ENCODE measurements around a stretch of chr21.

DNA sequence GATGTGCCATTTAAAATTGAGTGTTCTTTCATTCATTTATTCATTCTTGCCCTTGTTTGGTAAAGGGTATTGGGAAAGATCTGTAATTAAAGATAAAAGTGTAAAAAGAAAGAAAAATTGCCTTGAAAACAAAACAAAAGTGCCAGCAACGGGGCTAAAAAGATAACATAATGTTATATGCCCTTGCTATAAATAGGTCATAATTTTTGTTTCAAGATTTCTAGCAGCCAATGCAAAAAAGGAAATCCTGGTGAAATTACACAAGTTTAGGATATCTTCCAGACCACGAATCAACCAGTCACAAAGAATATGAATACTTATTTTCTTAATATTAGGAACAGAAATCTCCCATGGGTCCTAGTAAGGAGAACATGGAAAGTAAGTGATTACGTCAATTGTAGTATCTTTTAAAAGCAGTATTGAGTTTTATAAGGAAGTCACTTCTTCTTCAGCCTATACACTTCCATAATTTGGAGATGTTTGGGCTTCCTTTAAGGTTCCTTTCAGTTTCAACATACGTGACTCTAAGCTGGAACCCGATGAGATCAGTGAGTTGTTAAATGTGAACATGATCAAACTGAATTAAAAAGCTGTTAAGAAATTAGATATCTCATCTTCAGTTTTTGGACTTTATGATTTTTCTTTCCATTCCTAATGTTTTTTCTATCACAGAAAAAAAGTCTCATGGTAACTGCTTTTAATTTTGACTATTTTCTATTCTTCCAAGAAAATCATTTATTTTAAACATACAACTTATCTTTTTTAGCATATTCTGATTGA, 534.5 kb downstream of the USP25 start:
- PRO-cap, 4 experiments: no peak in any of the 4 experiments
- RAMPAGE, long total RNA, 4 experiments: no peak in any of the 4 experiments

GRCh38 chr21:16280662-16281121, 550.9 kb downstream of the USP25 start:
- PRO-cap, 4 experiments: no peak in any of the 4 experiments
- RAMPAGE, long total RNA, 4 experiments: no peak in any of the 4 experiments

DNA sequence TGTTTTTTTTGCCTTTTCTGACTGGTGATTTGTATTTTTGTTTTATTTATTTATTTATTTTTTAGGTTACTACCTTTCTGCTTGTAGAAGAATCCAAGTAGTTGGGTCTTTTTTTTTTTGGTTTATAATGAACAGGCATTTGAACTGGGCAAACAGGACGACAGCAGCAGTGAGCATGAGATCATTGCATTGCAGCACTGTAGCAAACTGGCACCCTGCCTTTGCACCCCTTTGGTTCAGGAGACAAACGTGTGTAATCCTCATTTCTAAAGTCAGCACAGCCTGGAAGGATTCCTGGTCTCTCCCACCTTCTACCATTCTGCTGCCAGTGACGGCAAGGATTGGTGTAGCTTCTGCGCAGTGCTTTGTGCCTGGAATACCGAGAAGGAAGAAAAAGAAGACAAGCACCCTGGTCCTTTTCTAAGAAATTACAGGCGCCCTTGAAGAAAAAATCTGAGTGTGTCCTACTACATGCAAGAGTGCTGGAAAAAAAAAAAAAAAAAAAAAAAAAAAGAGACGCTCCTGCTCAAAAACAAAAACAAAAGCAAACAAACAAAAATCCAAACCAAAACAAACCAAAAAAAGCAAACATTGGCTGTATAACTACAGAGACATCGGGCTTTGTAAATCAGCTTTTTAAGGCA, 805.3 kb downstream of the USP25 start:
- PRO-cap, 4 experiments: no peak in any of the 4 experiments
- RAMPAGE, long total RNA, 4 experiments: no peak in any of the 4 experiments

- PRO-cap, 4 experiments: no peak in any of the 4 experiments
- RAMPAGE, long total RNA, 4 experiments: no peak in any of the 4 experiments
Measured at GRCh38 chr21:17370827-17371418, 141.9 kb upstream of the CXADR start.

GRCh38 chr21:17460952-17461443, 51.8 kb upstream of the CXADR start:
- PRO-cap, 4 experiments: no peak in any of the 4 experiments
- RAMPAGE, long total RNA, 4 experiments: no peak in any of the 4 experiments

DNA sequence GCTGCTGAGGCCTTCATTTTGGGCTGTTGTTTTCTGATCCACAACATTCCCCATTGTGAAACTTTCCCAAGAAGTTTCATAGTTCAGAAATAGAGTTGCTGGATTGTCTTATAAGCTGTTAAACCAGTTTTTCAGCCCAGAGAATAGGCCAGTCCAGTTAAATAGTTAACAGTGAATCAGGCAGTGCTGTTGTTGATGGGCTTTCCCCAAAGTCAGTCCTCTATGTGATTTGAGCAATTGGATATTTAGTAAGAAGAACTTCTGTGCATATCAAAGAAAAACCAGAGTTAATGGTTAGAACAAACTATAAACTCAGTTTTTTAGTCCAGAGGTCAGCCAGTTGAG, 76.9 kb downstream of the C21orf91 start:
- PRO-cap, 4 experiments: no peak in any of the 4 experiments
- RAMPAGE, long total RNA, 4 experiments: no peak in any of the 4 experiments

DNA sequence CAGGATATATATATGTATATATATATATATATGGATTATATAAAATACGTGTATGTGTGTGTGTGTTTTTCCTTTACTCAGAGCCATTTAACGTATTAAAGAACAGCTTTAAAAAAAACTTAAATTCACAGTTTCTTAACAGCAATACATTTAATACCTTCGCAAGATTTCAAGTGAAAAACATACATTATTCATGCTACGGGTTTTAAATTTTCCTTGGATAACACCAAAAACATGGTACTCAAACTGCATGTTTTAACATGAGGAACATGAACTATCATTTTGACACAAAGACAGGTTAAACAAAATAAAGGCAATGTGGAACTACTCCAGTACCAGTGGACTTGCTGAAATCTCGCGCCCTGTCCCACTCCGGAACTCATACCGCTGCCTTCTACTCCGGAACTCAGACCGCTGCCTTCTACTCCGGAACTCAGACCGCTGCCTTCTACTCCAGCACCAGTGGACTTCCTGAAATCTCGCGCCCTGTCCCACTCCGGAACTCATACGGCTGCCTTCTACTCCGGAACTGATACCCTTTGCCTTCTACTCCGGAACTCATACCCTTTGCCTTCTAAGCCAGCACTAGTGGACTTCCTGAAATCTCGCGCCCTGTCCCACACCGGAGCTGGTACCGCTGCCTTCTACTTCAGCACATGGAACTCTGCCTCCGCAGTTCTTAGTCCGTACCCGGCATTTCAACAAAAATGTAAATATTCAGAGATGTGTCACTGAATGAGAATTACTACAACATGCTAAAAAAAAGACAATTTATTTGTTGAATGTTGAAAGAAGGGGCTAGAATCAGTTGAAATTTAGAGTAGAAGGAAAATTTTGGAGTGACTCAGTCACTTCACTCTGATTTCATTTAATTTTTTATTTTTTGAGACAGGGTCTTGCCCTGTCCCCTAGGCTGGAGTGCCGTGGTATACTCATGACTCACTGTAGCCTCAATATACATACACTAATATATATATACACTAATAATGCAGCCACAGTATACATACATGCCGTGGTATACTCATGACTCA, 148.6 kb downstream of the NCAM2 start:
- PRO-cap, 4 experiments: no peak in any of the 4 experiments
- RAMPAGE, long total RNA, 4 experiments: no peak in any of the 4 experiments

- PRO-cap, 4 experiments: no peak in any of the 4 experiments
- RAMPAGE, long total RNA, 4 experiments: no peak in any of the 4 experiments
Measured at GRCh38 chr21:21463447-21464052, 465.3 kb downstream of the NCAM2 start.

DNA sequence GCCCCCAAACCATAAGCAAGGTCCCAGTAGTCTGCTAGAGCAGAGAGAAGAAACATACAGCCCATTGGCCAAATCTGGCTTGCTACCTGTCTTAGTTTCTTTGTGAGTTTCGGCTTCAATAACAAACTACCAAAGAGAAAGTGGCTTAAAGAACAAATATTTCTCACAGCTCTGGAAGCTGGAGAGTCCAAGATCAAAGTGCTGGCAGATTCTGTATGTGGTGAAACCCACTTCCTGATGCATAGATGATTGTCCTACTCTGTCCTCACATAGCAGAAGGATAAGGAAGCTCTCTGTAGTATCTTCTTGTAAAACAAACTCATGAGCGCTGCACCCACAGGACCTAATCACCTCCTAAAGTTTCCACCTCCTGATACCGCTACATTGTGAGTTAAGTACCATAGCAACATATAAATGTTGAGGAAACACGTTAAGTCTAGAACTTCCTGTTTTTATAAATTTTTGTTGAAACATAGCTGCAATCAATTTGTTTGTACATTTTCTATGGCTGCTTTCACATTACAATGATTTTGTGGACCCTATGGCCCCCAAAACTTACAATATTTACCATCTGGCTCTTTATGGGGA, 1423.2 kb downstream of the NCAM2 start:
- PRO-cap, 4 experiments: no peak in any of the 4 experiments
- RAMPAGE, long total RNA, 4 experiments: no peak in any of the 4 experiments

GRCh38 chr21:25396368-25396659, 211.0 kb downstream of the MRPL39 start:
- PRO-cap, 4 experiments: peak in 2 of 4 experiments; most common minus-strand start chr21:25396582 (in 2)
- RAMPAGE, long total RNA, 4 experiments: no peak in any of the 4 experiments

DNA sequence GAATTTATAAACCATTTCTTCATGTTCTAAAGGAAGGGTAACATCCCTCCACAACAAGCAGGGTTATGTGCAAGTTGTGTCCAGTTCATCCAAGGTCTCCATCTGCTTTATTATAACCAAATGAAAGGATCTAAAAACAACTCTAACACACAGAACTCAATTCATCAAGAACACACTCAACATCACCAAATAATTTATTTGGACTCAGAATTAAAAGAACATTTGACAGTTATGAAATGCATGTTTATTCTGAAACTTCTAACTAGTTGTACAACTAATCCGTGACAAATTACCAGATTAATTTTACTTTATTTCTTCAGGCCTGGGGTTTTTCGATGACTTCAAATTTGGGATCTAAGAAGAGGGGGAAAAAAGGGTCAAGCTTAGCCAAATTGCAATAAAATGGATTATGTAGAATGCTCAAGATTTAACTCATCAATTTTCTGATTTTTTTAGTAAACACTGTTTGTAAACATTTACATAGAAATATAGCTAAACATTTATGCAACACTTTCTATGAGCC, 10.3 kb downstream of the ATP5PF start:
- PRO-cap, 4 experiments: no peak in any of the 4 experiments
- RAMPAGE, long total RNA, 4 experiments: no peak in any of the 4 experiments

- PRO-cap, 4 experiments: no peak in any of the 4 experiments
- RAMPAGE, long total RNA, 4 experiments: no peak in any of the 4 experiments
Measured at GRCh38 chr21:25925813-25926532, 191.2 kb downstream of the GABPA start.

DNA sequence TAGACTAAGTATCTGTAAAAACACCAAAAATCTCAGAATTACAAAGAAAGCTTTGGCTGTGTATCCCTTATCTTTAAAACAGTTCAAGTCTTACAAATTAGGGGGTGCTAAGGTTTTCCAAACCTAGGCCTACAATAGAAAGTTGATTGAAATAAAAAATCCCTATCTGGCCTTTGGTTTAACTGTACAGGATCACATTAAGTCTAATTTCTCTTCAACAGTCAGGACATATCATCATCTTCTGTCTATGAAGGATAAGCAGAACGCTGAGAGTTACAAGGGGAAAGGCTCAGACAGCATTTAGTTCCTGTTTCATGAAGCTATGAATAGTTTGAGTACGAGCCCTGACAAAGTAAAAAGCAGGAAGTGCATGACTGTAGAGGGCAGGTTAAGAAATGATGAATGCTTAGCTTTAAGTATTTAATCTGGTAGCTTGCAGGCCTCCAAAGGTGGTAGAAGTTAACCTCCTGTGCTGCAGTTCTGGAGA, 203.1 kb downstream of the APP start:
- PRO-cap, 4 experiments: no peak in any of the 4 experiments
- RAMPAGE, long total RNA, 4 experiments: no peak in any of the 4 experiments

DNA sequence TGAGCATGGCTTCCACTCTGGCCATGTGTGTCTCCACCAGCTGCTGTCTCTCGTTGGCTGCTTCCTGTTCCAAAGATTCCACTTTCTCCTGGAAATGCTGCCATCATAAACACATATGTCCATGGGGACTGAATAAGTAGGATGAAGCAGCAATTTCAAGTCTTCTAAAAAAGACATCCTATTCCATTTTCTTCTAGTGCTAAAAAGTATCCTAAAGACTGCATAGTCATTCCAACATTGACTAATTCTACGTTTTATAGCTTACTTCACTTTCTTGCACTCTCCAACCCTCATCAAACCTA, 195.5 kb downstream of the APP start:
- PRO-cap, 4 experiments: no peak in any of the 4 experiments
- RAMPAGE, long total RNA, 4 experiments: no peak in any of the 4 experiments

GRCh38 chr21:25998129-25998630, 172.4 kb downstream of the APP start:
- PRO-cap, 4 experiments: no peak in any of the 4 experiments
- RAMPAGE, long total RNA, 4 experiments: no peak in any of the 4 experiments

GRCh38 chr21:26166053-26166627, 4.4 kb downstream of the APP start:
- PRO-cap, 4 experiments: no peak in any of the 4 experiments
- RAMPAGE, long total RNA, 4 experiments: no peak in any of the 4 experiments

- PRO-cap, 4 experiments: no peak in any of the 4 experiments
- RAMPAGE, long total RNA, 4 experiments: no peak in any of the 4 experiments
Measured at GRCh38 chr21:26235526-26235990, 65.0 kb upstream of the APP start.

GRCh38 chr21:26555590-26556043, 17.5 kb downstream of the CYYR1 start:
- PRO-cap, 4 experiments: no peak in any of the 4 experiments
- RAMPAGE, long total RNA, 4 experiments: no peak in any of the 4 experiments

GRCh38 chr21:26844648-26845233, 468 bp downstream of the ADAMTS1 start:
- PRO-cap, 4 experiments: peak in 1 of 4 experiments; most common plus-strand start chr21:26844805 (in 1); most common minus-strand start chr21:26844704 (in 1)
- RAMPAGE, long total RNA, 4 experiments: no peak in any of the 4 experiments

- PRO-cap, 4 experiments: no peak in any of the 4 experiments
- RAMPAGE, long total RNA, 4 experiments: no peak in any of the 4 experiments
Measured at GRCh38 chr21:26928680-26929081, 38.2 kb downstream of the ADAMTS5 start.